Frontal cortex (tissue), 2 donors: ENCODE results near the genes EVA1A, MRPL19 and REG3G.

- RAMPAGE, long total RNA: no peak
Observed at GRCh38 chr2:74730733-74731116, 76.7 kb downstream of the SEMA4F start.

DNA sequence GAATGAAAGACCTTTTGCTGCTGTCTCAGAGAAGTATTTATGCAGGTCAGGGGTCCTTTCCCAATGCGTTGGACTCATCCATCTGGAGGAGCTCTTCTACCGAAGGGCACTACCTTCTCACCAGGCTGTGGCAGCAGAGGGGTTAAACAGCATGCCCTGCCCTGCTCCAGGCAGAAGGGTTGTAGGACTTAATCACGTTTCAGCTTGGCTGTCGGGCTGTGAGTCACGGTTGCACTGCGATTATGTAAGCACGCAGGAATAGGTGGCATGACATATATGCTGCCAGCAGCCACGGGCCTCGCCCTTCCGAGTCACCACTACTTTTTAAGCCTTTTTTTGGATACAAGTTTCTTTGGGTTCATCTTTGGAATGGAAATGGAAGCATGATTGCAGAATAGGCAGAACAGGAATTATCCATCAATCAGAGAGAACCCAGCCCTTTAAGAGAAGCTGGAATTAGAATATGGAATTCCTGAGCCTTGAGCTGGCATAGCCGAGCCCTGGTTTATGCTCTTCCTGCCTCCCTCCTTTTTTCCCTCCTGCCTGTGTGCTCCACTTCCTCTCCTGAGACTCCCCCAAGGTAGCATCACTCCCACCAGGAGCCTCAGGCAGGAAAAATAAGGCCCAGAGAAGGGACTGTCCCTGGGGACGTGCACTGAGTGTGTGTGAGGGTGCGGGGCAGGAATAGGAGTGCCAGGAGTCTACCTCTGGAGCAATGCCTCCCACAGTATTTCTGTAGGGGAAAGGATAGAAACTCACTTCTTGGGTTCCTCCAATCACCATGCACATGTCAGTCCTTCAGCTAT, 86.8 kb downstream of the SEMA4F start:
- RAMPAGE, long total RNA: no peak

GRCh38 chr2:74872085-74872596, 38.2 kb downstream of the HK2 start:
- RAMPAGE, long total RNA: no peak

- RAMPAGE, long total RNA: no peak
Observed at GRCh38 chr2:75199973-75200890, 912 bp upstream of the TACR1 start.

DNA sequence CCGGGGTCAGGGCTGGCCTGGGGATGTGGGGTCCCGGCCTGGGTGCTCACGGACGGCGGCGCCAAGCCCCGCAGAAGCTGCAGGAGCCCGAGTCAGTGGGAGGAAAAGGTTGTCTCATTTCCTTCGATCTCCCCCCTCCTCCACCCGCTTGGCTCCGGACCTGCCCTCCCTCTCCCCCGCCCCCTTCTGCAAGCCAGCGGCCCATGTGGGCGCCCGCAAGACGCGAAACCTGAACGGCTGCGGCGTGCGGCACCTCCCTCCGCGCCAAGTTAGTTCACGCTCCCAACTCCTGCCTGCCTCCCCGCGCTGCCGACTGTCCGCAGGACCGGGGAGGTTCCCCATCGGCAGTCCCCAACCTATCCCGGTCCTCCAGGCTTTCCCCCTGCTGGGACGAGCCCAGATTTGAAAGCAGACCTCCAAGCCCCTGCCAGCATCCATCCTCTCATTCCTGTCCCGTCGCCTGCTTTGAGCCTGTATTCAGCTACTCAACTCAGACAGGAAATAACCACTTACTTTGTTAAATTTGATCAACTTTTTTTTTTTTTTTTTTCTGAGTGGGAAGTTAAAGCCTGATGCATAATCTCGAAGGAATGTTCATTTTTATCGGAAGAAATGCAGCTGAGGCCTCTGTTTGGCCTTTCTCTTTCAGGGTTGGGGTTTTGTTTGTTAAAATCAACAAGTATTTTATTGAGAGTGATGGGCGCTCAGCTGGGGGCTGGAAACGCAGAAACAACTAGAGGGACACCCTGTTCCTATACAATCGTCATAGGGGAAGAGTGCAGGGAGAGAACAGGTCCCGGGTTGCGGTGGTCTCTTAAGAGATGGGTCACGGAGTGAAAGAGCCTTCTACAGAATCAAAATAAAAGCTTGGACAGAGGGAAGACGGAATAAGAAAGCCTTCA, at the start of gene EVA1A:
EVA1A (minus strand) TSS at position 97 of the 902 bp plus-strand sequence.
- RAMPAGE, long total RNA: no peak

DNA sequence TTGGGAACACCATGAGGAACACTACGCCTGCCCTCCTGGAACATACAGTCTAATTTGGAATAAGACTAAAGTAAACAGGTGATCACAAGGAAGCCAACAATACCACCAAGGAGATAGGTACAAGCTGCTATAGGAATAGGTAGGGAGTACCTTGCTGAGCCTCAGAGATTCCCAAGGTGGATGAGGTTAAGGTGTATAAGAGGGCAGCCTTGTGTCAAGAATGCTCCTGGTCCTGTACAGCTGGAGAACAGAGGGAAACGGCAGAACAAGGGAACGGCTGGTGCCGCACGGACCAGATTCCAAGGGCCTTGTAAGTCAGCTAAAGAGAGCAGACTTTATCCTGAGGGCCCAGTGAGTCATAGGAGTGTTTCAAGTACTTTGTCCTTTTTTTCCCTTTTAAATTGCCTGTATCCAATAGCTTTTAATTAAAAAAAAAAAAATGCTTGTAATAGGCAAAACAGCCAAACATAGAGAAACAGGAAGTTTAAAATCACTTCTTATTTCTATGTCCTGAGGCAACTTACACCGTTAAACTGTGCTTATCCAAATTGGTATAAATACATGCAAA, 41.9 kb upstream of the EVA1A start:
- RAMPAGE, long total RNA: no peak

GRCh38 chr2:75608249-75608790, 38.3 kb upstream of the MRPL19 start:
- RAMPAGE, long total RNA: no peak

DNA sequence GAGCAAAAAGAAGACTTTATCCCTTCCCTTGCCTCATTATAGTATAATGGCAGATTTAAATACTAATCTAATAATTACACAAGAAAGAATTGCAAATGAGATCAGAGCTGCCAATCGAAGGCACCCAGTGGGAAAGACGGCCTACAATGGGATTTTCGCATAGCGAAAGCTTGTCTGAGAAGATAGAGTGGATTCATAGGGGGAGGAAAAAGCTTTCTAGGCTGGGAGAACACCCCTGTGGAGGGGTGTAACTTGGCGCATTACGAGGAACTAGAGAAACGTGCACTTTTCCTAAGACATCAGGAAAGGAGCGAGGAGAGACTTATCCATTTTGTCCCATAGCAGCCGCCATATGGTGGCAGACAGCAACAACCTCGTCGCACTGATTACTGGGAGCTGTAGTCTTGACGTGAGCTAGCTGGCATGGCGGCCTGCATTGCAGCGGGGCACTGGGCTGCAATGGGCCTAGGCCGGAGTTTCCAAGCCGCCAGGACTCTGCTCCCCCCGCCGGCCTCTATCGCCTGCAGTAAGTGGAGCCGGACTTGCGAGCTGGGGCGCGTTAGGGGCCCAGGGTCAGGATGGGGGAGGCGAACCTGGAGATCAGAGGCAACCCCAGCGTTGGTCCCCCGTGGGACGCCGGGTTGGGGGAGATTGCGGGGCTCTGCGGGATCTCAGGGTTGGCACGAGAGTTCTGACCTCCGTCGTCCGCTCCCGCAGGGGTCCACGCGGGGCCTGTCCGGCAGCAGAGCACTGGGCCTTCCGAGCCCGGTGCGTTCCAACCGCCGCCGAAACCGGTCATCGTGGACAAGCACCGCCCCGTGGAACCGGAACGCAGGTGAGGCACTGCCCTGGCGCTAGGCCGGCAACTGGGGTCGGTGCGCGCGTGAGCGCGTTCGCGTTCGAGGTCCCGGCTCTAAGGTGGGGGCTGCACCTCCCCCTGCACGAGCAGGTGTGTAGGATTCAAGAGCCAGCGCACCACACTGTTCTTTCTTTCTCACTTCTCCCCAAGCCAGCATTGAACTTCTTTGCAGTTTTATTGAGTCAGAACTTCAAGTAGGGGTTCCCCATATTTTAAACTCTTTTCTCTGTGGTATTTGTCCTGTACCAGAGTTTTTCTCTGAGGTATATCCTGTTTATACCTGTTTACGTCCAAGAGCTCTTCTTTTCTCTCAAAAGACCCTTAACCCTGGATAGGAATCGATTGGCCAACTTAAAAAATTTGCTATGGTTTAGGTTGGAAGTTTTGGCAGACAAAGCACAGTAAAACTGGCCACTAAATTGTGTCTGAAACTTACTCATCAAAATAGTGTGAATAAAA, at the start of gene MRPL19:
MRPL19 (plus strand) TSS at position 399 of the 1,318 bp plus-strand sequence.
- RAMPAGE, long total RNA: no peak

DNA sequence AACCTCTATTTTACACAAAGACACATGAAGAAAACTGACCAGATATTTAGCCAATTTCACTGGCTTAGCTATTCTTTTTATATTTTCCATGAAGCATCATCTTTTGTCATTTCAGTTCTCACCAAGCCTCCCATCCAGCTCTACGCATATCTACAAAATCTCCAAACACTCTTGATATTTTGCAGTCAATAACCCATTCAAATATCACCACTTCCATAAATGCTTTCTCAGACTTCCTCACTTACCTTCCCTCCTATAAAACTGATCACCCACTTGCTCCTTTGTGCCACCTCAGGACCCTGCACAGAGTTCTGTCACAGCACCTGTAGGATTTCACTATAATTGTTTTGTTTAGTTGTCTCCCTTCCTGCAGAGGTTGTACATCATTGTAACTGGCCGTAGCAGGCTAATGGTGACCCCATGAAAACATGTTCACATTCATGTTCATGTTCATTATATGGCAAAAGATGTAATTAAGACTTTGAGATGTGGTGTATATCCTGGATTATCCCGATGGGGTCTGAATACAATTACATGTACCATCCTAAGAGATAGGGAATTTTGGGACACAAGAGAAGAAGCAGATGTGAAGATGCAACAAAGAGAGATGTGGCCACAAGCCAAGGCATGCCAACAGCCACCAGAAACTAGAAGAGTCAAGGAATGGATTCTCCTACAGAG, 13.3 kb downstream of the GCFC2 start:
- RAMPAGE, long total RNA: no peak

DNA sequence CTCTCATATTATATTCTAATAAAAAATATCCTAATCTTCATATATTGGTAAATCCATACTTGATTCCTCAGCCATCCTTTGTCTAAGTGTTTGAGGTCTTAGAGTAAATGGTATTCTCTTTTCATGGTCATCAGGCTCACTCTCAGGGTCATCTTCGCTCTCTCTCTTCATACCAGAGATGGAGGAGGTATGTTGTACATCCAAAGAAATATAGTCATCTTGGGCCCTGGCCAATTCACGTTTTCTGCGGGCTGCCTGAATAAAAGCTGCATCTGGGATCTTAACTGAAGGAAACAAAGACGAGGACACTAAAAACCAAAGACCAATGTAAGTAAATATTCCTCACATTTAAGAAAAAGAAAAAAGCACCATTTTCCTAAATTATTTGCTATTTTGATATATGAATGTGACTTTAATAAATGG, 8.6 kb downstream of the GCFC2 start:
- RAMPAGE, long total RNA: no peak

DNA sequence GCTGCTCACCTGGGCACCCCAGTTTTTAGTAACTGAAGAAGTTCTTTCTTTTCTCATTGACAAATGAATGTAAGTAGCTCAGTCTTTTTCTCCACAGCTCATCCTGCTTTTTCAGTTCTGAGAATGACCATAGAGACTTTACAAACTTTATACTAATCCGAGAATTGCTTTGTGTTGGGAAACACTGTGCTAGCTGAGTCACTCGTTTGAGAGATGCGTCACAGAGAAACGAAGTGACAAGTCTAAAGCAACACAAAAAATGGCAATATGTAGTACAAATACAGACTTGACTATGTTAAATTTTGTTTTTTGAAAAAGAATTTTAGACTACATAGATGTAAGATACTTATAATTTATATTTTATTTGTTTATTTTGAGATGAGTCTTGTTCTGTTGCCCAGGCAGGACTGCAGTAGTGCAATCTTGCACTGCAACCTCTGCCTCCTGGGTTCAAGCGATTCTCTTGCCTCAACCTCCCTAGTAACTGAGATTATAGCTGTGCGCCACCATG, 8.9 kb downstream of the LRRTM4 start:
- RAMPAGE, long total RNA: no peak

DNA sequence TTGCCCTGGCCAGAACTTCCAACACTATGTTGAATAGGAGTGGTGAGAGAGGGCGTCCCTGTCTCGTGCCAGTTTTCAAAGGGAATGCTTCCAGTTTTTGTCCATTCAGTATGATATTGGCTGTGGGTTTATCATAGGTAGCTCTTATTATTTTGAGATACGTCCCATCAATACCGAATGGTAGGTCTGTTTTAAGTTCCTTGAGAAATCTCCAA, 403.9 kb upstream of the REG3G start:
- RAMPAGE, long total RNA: no peak

- RAMPAGE, long total RNA: no peak
Observed at GRCh38 chr2:78915832-78916266, 109.7 kb upstream of the REG3G start.

DNA sequence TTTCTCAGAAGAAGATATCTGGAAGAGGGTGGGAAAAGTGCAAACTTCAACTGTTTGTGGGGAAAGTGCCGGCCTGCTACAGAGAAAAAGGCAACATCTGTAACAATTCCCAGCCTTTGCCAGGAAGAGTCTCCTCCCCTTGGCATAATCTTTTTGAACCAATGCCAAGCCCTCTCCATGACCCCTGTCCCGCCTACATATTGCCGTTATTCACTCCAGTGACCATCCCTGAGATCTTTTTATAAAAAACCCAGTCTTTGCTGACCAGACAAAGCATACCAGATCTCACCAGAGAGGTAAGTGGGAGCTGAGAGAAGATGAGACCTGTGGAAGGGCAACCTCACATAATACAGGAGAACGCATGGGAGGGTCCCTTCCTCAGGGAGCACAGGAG, at the start of gene REG3G:
REG3G (plus strand) TSS at position 225 of the 394 bp plus-strand sequence.
- RAMPAGE, long total RNA: no peak

DNA sequence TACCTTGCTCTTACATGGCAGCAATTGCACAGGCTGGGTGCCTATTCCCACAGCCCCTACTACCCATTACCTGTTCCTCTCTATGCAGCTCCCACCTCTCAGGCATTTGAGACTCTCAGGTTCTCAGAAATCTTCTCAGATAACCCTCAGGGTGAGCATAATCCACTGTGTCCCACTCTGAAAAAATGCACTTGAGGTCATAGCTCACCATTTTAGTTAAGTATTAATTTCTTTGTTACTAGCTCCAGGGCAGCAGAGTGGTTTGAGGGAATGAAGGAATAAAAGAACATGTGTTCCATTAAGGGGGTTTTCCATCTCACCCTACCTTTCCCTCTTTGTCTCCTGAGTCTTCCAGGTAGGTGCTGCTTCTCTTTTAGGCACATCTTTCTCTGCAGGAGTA, 111.0 kb upstream of the REG3A start:
- RAMPAGE, long total RNA: no peak

DNA sequence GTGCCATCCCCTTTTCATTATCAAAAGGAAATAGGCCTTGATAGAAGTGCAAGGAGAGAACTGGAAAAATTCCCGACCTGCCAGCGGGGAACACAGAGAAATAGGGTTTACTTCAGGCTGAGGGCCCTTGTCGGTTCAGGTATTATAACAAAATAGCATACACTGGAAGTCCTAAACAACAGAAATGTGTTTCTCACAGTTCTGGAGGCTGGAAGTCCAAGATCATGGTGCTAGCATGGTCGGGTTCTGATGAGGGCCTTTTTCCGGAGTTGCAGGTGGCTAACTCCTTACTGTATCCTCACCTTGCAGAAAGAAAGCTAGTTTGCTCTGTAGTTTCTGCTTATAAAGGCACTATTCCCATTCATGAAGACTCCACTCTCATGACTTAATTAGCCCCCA, 215.7 kb upstream of the LRRTM1 start:
- RAMPAGE, long total RNA: no peak

DNA sequence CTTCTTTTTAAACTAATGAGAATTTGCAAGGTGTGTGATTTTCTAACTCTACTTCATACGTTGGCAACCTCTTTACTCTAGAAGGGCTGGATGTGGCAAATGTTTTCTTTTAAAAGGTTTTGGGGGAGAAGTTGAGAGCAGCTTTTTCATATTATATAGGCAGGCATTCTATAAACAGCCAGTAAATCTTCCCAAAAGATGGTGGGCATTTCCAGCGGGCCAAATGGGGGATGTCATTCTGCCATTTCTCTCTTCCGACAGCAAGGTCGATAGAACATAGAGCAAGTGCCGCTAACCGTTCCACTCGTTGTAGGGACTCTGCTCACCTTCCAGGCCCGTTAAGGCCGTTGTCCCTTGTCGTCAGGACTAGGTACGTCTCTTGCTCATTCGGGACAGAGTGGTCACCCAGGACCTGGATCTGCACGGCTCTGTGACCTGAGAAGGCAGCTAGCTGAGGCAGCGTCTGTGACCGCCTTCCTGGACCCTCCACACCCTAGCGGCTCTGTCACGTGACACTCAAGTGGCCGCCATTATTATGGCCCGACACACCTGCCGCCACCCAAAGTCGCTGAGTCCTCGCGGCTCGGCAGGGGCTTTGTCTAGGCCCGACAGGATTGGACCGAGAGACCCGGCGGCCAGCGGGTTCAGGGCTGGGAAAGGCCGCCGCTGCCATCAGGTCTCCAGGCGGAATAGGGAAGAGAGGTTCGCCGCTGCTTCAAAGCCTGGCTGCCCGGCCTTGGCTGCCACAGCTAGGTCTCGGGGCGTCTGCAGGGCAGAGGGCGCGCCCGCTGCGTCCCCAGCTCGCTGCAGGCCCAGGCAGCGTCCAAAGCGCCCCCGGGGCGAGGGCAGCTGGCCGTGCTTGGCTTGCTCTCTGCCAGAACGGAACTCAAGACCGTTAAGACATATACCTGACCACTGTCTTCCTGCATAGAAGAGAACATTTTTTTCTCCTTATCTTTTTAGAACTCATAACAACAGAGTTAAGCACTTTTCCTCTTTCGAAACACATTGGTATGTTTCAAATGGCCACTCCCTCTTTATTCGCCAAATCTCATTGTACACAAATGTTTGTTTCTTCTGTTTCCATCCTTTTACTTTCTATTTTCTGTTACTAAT, 1162.5 kb upstream of the LRRTM1 start:
- RAMPAGE, long total RNA: no peak

DNA sequence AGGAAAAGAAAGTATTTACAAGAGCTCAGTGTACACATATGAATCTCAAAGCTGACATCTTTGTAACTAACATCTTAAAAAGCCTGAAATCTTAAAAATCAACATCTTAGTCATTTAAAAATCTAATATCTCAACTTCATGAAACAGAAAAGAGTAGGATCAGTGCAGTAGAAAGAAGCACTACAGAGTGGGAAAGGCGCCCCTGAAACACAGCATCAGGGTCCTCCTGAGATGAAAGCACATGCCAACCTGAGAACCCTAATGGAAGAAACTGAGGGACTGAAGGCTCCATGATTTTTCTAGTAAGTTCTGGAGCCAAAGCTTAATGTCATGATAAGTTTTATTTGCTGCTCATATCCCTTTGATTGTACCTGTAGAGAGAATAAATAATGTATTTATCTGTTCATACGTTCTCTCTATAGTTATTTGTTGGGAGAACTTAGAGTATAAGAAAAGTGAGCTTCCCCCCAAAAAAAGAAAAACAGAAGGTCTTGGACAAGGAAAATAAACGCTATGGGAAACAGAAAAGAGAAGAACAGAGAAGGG, 465.8 kb downstream of the SUCLG1 start:
- RAMPAGE, long total RNA: no peak

DNA sequence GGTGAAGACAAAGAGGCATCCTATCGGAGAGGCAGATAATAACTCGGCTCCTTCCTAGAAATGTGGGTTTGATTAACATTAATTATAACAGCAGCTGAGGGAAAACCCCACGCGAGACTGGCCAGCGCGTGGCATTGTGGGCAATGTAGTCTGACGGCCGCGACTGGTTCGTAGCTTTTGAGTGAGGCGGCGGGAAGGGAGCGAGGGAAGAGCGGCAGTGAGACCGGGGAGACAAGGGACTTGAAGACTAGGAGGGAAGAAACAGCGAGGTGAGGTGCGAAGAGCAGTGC, 267 bp upstream of the SUCLG1 start:
- RAMPAGE, long total RNA: no peak

DNA sequence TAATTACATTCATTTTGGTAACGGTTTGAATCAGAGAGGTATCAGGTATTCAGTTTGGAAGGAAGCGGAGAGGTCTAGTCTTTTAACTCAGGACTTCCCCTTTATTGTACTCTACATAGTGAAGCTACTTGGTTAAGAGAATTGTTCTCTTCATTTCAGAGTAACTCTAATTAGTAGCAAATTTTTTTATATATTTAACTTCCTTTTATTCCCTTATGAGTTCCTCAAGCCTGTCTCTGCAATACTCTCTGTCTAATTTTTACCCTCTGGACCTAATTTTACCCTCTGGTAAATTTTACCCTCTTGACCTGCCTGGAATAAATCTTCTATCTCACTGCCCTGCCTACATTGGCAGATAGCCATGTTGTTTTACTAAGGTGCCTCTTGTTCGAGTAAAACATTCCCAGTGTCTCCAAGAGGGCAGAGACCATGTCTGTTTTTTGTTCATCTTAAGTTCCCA, 170.6 kb downstream of the DNAH6 start:
- RAMPAGE, long total RNA: no peak